ENCODE measurements around a stretch of chr10.

DNA sequence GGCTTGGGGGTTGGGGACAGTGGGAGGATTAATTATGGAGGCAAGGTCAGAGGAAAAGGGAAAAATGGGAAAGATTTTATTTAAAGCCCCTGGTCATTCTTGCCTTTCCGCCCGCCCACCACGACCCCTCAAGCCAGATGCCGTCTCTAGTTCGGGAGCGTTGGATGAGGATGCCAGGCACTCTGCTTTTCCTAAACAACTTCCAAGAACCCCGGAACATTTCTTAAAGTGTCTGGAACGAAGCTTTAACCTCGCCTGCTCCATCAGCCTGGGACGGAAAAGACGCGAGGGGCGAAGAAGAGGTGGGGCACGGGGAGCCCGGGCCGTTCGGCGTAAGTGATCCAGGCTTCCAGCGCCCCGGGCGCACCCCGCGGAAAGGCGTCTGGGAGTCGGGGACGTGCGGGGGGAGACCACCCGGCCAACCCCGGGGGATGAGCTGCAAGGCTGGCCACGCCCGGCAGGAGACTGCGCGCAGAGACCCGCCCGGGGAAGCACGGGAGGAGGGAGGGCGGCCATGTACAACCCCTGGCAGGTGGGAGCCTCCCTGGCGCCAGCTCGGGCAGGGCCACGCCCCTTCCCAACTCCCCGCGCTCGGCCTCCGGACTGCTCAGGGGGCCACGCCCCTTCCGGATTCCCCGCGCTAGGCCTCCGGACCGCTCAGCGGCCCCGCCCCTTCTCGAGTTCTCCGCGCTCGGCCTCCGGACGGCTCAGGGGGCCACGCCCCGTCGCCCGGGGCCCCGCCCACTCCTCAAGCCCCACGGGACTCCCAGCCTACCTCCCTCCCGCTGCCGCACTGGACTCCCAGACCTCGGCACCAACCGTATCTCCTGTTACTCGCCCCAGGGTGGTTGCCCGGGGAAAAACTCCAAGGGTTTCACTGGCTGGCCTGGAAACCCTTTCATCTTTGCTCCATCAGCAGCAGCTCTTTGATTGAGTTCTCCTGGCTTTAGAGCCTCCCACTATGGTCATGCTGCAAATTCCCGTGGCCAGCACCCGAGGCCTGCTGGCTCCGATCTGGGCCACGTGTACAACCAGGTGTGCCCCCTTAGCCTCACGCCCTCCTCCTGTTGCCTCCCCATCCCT lies 284.3 kb downstream of the ZEB1 start:
- RAMPAGE, long total RNA = no peak
- RRBS = 2% methylated on average over 27 of the region's 75 CpGs

GRCh38 chr10:31604079-31604610 lies 285.1 kb downstream of the ZEB1 start:
- RAMPAGE, long total RNA = no peak
- RRBS = no CpG with 5 or more reads among the region's 13 CpGs

DNA sequence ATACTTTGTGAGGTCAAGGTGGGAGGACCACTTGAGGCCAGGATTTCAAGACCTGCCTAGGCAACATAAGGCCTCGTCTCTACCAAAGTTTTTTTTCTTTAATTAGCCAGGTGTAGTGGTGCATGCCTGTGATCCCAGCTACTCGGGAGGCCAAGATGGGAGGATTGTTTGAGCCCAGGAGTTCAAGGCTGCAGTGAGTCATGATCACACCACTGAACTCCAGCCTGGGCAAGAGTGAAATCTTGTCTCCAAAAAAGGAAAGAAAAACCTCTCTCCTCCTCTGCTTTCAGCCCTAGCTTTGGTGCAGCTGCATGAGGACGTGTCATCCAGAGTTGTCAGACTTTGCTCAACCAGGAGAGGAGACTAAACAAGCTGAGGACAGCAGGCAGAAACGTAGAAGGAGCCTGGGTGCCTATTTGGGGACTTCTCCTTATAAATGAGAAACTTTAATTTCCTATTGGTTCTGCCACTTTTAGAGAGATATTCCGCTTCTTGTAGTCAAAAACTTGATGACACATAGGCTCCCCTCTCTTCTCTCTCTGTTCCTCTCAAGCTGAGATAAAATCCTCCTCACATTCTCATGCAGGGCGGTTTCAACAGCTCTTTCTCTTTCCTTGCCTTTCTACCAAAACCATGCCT lies 205.5 kb downstream of the ARHGAP12 start:
- RAMPAGE, long total RNA = no peak
- RRBS = no CpG with 5 or more reads among the region's 6 CpGs

DNA sequence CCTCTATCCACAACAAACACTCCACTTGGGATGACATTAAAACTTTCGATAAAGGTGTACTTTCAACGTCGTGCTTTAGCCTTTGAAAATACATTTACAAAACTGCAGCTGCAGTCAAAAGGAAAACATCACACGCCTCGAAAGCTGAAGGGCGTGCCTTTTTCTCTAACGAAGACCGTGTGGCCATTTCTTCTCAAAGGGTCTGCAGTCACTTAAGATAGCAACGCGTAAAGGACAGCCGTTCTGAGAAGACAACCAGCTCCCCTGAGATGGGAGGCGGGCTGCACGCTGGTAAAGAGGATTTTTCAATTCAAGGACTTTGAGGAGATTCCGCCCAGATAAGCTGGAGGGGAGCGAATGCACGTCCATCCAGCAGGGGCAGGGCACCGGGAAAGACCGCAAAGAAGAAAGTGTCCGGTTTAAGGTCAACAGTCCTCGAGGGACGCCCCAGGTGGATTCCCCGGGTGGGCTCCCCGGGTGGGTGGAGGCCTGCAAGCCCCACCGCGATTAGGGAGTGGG lies 952 bp downstream of the ARHGAP12 start:
- RAMPAGE, long total RNA = no peak
- RRBS = 4% methylated on average over 6 of the region's 25 CpGs

DNA sequence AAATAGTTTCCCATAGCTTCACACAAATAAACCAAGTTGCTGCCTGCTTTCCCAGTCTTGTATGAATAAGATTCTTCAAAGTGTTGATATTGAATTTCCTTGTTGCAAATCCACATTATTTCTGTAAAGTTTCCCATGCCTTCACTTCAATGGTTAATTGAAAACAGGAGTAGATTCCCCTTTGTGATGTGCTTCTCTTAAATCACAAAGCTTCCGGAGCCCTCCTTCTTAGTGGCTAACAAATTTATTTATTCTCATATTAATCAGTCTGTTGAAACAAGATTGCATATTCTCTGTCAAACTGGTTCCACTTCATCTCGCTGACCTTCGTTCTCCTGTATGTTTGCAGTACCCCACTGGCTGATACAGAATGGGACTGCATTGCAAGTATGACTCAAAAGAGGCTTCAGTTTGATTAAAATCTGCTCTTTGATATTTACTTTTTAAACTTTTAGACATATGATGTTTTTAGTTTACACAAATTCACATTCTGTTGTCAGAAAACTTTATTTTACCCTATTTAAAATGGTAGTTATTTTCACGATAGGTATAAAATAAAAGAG lies 14.2 kb upstream of the ARHGAP12 start:
- RAMPAGE, long total RNA = no peak
- RRBS = no CpG with 5 or more reads among the region's 4 CpGs

- RAMPAGE, long total RNA = no peak
These were observed 20.4 kb downstream of the KIF5B start for GRCh38 chr10:32035879-32036192.

DNA sequence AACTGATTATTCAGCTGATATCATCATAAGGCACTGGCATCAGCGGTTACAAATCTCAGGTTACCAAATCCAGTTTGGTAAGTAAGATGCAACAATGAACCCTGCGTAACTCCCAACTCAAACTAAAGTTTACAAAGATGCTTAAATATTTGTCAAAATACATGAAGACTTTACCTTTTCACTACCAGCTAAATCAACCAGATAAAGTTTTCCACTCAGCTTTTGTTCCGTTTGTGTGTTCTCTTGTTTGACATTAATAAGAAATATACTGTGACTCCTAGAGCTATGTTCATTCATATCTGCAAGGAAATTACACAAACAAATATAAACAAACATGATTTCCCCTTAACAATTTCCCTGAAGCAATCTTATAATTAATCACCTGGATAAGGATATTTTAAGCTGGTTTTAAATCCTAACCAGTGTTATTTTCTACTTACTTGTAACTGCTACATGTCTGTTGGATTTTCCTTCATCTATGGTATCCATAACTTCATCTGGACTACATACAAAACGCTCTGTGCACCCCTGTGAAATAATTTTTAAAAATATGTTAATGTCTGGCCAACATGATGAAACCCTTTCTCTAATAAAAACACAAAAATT lies 19.0 kb downstream of the KIF5B start:
- RAMPAGE, long total RNA = no peak
- RRBS = no CpG with 5 or more reads among the region's 4 CpGs

DNA sequence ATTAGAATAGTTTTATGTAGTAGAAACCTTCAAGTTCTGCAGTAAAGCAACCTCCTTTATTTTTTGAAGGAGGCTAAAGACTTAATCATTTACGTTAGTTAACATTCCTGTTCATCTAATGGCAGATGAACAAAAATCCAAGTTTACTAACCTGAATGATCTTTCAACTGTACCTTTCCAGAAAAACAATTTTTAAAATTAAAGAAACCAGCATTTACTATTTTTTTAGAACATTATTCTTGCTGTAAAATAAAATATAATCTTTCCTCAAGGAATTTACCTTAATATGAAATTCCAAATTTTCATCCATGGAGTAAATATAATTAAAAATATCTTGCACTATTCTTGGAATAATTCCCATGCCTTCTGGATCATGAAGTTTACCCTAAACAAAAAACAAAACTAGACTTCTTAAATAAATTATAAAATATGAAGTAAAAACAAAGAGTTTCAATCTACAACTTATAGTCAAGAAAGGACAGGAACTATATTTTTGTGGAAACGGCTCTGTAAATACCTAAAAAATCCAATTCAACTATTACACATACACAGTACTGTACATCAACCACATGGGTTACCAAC lies 17.1 kb downstream of the KIF5B start:
- RAMPAGE, long total RNA = no peak
- RRBS = no CpG with 5 or more reads among the region's 2 CpGs

- RAMPAGE, long total RNA = no peak
- RRBS = no CpG with 5 or more reads among the region's 1 CpG
These were observed 16.5 kb downstream of the KIF5B start for GRCh38 chr10:32039629-32040184.

DNA sequence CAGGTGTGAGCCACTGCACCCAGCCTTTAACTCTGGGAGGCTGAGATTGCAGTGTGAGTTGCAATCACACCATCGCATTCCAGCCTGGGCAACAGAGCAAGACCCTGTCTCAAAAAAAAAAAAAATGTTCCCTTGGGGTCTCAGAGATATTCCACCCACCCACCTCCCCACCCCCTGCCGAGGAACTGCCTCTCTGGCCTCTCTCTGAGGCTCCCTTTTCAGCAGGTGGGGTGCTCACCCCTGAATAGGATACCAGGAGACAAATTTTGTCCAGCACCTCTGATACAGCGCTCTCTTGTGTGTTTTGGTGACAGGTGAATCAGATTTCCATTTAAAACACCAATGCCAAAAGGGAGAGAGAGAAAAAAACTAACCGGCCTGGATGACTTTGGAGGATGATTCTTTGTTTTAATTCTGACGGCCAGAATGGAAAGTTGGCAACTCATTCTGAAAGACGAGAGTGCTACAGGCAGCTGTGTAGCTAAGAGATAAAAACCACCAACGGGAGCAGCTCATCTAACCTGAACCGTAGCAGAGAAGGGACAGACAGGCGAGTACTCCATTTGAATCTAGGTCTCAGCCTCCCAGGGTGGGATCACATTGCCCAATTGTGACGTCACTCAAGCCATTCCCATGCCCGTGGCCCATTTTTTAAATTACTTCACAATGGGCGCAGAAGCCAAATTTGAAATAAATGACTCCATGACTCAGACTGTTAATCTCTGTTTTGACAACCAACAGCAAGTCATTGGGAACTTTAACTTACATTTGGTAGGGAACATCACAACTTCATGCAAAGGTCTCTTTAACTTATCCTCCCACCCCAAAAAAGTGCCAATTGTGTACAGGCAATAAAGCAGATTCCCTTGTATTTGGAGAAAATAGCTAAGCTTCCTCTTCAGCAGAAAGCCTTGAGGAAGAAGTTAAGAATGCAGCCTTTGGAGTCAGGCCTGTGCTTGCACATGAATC lies 92.9 kb upstream of the KIF5B start:
- RAMPAGE, long total RNA = no peak
- RRBS = no CpG with 5 or more reads among the region's 12 CpGs

- RAMPAGE, long total RNA = no peak
- RRBS = no CpG with 5 or more reads among the region's 5 CpGs
These were observed 80.7 kb downstream of the EPC1 start for GRCh38 chr10:32266283-32266571.

DNA sequence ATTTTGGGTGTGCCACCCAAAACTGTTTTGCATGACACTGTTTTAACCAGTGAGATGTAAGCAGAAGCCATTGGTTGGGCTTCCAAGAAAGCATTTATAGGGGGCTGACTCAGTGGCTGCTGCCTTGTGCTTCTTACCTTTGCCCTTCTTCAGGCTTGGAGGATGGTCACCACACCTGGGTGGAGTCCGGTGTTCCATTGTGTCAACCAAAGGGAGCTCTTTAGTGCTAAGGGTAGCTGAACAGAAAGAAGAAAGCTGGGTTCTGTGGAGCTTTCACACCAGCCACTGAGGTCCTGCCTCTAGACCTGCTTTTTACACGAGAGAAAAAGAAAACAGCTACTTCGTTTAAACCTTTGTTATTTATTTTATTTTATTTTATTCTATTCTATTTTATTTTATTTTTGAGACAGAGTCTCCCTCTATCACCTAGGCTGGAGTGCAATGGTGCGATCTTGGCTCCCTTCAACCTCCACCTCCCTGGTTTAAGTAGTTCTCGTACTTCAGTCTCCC lies 37.4 kb upstream of the EPC1 start:
- RAMPAGE, long total RNA = no peak
- RRBS = no CpG with 5 or more reads among the region's 5 CpGs

DNA sequence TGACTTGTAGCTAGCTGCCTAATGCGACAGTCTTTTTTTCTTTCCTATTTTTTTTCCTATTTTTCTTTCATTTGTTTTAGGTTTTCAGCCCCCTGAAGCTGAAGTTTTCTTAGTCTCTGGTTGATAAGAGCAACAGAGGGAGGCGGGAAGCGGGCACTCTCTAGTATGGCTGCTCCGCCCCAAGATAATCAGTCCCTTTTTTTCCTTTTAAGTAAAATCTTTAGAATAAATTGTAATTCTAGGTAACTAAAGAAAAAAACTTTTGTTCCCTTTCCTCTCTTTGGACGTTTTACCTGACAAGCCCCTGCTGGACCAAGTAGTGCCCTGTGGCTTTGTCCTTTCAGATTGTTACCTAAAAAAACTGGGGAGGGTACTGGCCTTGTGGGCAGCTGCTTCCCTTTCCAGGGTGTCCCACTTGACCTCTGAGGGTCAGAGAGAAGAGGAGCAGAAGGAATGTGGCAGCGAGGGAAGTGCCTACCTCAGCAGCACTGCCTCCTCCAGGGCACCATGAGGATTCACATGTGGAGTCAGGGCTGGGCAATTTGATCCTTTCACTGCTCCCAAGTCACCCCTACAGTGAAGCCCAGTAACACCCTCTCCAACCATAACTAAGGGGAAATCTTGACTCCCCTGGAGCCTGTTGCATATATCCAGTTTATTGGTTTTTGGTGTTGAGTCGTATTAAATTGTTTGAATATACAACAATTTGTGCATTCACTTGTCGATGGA lies 64.7 kb downstream of the ITGB1 start:
- RAMPAGE, long total RNA = no peak
- RRBS = no CpG with 5 or more reads among the region's 8 CpGs

- RAMPAGE, long total RNA = no peak
- RRBS = no CpG with 5 or more reads among the region's 11 CpGs
These were observed 18.2 kb downstream of the ITGB1 start for GRCh38 chr10:32939637-32940347.

DNA sequence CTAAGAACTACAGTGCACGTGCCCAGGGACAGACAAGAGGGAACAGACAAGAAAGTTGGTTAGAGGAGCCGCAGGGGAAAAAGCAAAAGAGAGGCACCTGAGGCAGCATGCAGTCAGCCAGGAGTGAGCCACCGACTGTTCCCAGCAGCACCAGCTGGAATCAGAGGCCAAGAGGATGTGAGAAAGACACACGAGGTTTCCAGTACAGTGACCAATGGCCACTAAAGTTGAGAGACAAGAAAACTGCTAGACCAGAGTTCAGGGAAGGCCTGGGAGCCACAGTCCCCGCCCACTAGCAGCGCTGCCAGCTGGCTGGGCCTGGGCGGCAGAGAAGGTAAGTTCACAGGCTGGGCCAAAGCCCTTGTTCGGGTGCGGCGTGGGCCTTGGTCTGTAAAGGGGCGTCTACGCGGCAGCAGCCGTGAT lies 14.0 kb downstream of the ITGB1 start:
- RAMPAGE, long total RNA = no peak
- RRBS = no CpG with 5 or more reads among the region's 14 CpGs

DNA sequence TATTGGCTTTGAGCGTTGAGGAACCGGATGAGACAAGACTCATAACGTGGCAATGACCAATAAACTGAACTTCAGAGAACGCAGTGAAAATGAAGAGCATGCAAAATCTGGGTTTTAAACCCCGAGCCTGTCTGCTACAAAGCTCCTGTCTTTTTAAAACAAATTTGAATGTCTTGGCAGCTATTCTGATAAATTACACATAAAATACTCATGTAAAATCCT lies 74.7 kb upstream of the ITGB1 start:
- RAMPAGE, long total RNA = no peak
- RRBS = no CpG with 5 or more reads among the region's 5 CpGs

DNA sequence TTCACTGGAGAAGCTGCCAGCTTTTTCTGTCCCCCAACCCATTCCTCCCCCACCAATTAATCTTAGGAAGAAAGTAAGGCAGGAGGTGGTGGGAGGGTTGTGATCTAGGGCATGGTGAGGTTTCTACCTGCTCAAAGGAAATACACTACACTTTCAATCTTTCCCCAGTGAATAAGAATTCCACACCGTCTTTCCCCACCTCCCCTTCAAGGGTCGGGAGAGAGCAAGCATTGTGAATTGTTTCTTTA lies 143.3 kb downstream of the NRP1 start:
- RAMPAGE, long total RNA = no peak
- RRBS = no CpG with 5 or more reads among the region's 2 CpGs

- RAMPAGE, long total RNA = no peak
- RRBS = no CpG with 5 or more reads among the region's 4 CpGs
These were observed 18.6 kb downstream of the NRP1 start for GRCh38 chr10:33315945-33316273.

DNA sequence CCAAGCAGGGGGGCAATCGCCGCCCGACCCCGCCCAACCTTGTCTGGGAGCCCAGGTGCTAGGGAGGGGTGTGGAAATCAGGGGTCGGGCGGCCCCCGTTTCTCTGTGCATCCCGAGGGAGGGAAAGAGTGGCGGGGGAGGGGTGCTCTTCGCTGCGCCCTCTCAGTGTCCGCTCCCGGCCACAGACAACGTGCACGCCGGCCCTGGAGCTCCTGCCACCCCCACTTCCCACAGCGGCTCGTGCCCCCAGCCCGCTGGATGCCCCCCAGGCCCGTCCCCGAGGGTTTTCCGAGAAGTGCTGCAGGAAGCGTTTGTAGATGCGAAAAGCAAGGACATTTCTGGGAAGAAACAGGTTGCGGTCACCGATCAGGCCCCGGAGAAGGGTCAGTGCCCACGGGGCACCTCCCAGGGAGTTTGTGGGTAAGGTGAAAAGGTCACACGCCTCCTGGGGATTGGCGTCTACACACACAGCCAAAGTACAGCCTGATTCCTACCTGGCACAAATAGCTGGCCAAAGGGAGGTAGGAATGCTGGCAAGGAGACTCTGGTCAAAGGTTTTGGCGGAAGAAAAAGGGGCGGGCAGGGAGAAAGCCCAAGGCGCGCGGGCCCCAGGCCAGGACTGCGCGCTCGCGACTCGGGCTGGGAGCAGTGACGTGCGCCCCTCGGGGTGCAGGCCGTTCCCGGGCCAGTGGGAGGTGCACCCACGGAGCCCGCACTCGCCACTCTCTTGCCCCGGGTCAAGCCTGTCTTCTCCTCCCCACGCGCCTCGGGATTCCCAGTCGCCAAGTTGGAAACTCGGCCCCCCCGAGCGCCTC lies 1.4 kb upstream of the NRP1 start:
- RAMPAGE, long total RNA = no peak
- RRBS = 2% methylated on average over 5 of the region's 56 CpGs

- RAMPAGE, long total RNA = no peak
- RRBS = no CpG with 5 or more reads among the region's 7 CpGs
These were observed 3.1 kb upstream of the NRP1 start for GRCh38 chr10:33337633-33337984.